HT-29 (cell line): ENCODE data around the gene NUP214.

- RAMPAGE, long total RNA = no peak
These were observed 25.7 kb downstream of the ABL1 start for GRCh38 chr9:130860570-130861398.

DNA sequence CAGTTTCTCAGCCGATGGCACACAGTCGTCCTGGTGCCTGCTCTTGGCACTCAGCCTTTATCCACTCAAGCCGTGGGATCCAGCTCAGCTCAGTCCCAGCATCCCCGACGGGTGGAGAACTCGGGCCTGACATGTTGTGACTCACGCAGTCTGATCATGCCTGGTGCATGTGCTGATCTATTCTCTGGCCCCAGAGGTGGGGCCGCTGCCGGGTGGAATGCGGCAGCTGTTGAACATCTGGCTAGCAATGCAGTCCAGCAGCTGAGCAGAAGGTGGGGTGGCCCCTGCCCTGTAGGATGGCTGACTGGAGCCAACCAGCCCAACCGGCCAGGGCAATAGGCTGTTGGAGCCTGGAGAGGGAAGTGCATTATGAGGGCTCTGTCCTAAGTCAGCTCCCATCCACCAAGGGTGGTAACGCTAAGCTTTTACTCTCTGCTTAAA is 1.7 kb upstream of the AIF1L start:
- RAMPAGE, long total RNA = no peak

DNA sequence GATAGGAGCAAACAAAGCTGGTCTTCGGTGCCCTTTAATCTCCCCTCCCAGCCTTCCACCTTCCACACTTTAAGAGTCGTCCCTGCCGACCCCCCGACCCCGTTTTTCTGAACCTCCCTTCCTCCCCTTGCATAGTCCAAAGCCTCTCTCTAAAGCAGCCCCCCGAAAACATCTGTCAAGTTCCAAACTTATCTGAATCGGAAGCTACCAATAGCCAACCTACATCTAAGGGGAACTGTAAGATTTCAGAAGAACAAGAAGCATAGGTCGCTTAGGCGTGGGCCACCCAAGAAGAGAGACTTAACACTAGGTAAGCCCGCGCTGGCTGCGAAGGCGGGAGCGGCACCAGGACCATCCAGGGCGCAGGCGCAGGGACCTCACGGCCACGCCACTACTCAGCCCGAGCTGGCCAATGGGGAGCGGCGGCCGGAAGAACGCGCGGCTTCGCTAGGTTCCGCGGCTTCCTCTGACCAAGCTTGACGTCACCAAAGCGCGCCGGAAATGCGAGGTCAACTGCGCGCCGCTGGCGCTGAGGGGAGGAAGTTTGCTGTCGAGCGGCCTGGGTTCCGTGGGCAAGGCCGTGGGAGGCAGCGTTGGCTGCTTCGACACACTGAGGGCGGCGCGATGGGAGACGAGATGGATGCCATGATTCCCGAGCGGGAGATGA is at the start of gene NUP214:
TSS of gene NUP214 (plus strand) at position 506 of the 667 bp plus-strand sequence.
- RAMPAGE, long total RNA = no peak

DNA sequence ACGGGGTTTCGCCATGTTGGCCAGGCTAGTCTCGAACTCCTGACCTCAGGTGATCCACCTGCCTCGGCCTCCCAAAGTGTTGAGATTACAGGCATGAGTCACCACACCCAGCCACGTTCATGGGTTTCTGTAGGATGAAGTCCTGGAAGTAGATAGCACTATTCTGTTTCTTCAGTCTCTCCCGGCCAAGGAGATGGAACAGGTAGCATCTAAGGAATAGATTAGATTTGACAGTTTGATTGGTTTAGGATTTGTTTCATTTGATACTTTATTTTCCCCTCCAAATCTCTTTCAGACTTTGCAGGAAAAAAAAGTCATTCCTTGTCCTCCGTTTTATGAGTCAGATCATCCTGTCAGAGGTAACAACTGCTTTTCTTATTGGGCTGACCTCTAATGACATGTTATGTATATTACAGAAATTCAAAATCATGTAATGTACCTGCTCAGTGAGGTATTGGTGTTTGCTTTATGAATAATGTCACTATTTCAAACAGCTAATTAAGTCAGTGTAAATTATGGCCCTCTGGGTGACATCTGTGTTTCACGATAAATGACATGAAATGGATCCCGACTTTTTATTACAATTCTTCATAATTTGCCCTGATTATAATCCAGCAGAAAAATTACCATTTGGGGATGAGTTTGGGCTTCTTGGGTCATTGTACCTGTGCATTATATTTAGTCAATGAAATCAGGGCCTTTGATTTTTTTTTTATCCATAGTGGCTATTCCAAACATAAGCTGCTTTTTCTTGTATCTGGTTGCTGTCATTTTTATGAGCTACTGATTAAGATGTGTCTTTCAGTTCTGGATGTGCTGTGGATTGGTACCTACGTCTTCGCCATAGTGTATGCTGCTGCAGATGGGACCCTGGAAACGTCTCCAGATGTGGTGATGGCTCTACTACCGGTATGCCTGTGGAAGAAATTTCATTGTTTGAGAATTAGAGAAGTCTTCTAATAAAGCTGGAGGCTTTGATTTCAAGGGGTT is 7.2 kb downstream of the NUP214 start:
- RAMPAGE, long total RNA = no peak

DNA sequence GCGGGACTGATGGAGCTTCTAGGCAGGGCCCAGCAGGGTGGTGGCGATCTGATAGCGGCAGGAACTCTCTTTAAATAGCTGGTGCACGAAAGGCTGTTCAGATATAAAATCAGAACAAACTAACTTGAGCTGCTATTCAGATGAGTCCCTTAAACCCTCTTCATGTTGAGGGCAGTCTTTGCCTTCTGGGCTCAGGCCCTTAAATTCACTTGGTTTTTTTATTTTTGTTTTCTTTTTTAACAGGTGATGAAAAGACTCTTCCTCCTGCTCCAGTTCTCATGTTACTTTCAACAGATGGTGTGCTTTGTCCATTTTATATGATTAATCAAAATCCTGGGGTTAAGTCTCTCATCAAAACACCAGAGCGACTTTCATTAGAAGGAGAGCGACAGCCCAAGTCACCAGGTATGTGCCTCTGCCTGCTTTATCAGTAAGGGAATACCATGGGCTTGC is 14.9 kb downstream of the NUP214 start:
- RAMPAGE, long total RNA = no peak

GRCh38 chr9:131252093-131252528 is 24.2 kb downstream of the FAM78A start:
- RAMPAGE, long total RNA = no peak

DNA sequence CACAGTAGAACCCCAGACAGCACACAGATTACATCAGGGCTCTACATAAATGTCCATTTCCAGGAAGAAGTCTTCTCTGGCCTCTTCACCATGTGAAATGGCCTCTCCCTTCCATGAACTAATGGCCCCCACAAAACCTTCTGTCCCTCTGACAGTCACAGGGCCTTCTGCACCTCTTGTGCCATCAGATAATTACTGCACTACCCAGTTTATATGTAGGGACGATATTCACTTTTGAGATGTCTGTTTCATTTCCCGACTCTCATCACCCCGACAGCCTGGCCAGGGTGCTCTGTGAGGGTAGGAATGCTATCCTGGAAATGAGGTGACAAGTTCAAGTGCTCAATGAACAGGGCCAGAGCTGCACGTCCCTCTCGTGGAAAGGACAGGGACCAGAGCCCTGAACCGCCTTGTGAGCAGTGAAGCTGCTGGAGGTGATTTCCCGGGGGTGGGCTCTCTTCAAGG is 2.9 kb upstream of the FAM78A start:
- RAMPAGE, long total RNA = no peak

DNA sequence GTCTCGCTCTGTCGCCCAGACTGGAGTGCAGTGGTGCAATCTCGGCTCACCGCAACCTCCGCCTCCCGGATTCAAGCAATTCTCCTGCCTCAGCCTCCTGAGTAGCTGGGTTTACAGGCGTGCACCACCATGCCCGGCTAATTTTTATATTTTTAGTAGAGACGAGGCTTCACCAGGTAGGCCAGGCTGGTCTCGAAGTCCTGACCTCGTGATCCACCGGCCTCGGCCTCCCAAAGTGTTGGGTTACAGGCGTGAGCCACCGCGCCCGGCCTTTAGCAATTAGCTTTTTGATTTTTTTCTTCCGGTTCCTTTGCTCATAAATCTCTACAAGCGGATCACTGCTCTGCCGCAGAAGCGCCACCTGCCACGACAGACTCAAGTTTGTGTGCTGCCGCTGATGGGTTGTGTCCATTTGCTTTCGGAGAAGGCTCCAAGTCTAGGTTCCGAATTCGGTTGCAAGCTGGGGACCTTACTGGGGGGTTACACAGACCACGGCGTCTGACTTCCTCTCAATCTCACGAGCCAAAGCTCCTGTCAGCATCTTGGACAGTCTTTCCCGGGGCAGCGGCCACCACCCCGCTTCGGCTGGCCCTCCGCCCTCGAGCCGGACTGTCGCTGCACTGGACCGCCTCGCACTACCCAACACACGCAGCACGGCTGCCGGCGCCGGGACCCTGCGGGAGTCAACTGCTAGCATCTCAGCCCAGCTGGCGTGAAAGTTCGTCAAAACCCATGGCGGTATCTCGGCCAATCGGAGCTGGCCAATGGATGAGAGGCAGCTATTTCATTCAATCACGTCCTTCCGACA is 20.9 kb upstream of the PRRC2B start:
- RAMPAGE, long total RNA = no peak

DNA sequence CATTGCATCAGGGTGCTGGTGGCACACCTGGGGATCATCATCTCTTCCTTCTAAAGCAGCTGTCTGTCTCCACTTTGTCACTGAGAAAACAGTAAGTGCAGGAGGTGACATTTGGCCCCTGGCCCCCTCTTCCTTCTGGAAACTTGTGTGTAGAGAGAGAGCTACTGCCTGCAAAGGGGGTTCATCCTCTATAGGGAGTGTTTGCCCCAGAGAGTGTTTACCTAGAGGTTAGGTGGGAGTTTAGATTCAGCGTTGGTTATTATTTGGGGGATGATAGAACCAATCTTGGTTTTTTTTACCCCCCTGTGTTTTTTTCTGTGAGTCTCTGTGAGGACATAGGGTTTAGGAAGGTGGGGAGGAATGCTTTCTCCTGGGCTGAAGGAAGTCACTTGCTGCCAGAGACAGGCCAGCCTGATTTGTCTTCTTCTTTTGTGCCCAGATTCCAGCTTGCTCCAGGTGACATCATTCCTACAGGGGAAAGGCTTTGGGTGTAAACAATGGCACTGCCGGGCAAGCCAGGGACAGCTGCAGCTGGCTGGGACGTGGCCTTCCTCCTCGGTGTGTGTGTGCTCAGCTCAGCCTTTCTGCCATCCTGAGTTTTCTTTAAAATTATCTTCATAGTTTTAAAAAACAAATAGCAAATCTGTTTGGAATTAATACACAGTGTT is 24.4 kb downstream of the PRRC2B start:
- RAMPAGE, long total RNA = no peak

DNA sequence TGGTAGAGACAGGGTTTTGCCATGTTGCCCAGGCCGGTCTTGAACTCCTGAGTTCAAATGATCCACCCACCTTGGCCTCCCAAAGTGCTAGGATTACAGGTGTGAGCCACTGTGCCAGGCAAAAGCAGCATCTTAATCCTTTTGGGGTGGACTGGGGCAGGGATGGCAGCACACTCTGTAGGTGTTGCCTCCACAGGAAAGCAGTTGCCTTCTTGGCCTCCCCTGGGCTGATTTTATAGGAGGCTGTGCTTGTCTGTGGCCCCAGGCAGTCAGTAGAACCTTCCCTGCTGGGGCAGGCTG is 49.7 kb downstream of the PRRC2B start:
- RAMPAGE, long total RNA = no peak

- RAMPAGE, long total RNA = no peak
These were observed 61.7 kb downstream of the PRRT1B start for GRCh38 chr9:131606808-131607669.

DNA sequence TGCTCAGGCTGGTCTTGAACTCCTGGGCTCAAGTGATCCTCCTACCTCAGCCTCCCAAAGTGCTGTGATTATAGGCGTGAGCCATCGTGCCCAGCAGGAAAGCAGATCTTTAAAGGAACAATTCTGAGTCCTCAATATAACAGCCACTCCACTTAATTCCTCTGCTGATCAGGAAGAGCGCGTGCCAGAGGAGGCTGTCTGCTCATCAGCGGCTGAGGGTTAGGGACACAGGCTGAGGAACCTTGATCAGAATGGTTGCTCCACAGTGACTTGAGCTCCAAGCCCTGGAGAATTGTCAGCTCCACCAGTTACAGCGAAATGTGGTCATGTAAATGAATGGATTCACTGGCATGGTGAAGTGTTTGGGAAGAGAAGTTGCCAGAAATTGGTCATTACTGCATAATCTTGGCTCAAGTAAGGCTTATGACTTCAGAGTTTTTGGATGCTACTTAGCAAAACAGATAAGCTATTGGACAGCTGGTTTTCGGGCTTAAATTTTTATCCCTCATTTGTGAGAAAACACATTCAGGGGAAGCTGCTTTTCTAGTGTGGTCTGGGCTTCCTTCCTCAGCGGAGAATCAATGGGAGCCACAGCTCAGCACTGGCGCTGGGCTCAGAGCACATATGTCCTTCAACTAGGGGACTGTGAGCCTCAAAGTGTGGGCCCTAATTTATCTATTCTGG is 64.9 kb downstream of the PRRT1B start:
- RAMPAGE, long total RNA = no peak

DNA sequence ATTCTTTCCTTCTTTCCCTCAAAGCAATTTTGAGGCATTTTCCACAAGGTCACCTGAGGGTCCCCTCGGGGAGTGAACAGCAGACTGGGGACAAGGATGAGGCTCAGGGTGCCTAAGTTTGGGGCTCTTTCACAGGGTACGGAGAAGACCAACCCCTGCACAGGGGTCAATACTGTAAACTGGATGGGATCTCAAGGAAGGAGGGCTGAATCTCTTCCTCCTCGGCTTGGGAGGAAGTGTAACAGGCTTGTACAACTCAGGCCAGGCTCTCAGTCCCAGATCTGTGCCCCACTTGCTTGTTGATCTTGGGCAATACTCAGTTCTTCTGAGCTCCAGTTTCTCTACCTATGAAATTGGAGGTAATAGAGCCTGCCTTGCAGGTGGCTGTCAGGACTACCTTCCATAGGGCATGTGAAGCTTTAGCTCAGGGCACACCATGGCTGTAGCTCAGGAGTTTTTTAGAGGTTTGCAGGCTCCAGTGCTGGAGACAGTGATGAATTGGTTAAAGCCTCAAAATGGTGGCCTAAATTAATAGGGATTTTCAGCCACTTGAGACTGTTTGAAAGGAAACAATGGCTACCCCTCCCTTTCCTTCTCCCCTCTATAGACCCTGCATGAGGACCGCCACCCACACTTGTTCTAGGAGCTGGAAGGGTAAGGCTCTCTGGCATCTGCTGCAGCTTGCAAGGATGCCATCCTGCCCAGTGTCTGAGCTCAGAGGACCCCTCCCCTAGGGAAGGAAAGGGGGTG is 78.7 kb downstream of the PRRT1B start:
- RAMPAGE, long total RNA = no peak

GRCh38 chr9:131668328-131668532 is 71.6 kb downstream of the RAPGEF1 start:
- RAMPAGE, long total RNA = no peak

GRCh38 chr9:131673373-131674169 is 66.3 kb downstream of the RAPGEF1 start:
- RAMPAGE, long total RNA = no peak

DNA sequence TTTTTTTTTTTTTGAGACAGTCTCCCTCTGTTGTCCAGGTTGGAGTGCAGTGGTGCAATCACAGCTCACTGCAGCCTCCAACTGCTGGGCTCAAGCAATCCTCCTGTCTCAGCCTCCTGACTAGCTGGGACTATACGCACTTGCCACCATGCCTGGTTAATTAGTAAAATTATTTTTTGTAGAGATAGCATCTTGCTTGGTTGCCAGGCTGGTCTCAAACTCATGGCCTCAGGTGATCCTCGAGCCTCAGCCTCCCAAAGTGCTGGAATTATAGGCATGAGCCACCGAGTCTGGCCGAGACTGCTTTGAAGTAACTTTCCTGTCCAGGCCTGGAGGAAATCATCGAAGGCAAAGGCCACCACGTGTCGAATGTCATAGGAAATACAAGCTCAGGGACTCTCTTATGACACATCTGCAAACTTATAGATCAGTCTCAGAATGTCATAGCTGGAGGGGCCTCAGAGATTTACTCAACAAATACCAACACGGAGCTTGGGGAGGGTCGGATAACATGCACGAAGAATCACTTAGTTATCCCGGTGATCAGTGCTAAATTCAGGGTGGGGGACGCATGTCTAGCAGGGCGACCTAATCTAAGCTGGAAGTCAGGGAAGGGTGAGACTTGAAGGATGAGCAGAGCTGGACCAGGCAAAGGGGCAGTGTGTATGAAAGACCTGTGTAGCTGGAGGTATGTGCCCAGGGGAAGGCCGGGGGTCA is 25.0 kb downstream of the RAPGEF1 start:
- RAMPAGE, long total RNA = no peak

DNA sequence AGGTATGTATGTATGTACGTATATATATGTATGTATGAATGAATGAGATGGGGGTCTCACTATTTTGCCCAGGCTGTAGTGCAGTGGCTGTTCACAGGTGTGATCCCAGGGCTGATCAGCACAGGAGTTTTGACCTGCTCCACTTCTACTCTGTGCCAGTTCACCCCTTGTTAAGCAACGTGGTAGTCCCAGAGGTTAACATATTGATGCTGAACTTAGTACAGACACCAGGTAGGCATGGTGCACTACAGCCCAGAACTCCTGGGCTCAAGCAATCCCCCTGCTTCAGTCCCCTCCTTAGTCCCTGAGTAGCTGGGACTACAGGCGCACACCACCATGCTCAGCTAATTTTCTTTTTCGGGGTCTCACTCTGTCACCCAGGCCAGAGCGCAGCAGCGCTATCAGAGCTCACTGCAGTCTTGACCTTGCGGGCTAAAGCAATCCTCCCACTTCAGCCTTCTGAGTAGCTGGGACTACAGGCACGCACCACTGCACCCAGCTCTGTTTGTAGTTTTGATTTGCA is 14.7 kb downstream of the RAPGEF1 start:
- RAMPAGE, long total RNA = no peak

GRCh38 chr9:131731468-131732638 is 8.0 kb downstream of the RAPGEF1 start:
- RAMPAGE, long total RNA = no peak

- RAMPAGE, long total RNA = no peak
These were observed 1.6 kb downstream of the RAPGEF1 start for GRCh38 chr9:131738230-131738661.

DNA sequence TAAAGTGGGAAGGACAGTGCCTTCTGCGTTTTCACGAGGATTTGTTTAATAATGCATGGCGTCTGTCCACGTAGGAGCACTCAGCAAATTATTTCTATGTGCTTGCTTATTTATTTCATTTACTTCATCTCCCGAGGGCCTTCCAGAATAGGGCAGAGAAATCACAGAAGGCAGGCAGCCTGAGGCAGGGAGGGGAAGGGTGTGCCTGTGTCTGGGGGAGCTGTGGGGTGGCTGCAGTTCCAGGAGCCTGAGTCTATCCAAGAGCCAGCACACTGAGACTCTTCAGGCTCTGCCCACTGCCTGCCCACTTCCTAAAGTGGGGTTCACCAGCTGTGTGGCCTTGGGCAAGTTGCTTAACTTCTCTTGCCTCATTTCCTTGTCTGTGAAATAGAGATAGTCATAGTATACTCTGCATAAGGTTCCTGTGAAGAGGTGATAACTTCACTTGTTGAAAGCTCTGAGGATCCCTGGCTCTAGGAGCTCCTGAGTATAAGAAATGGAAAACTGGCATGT is 55.3 kb downstream of the NTNG2 start:
- RAMPAGE, long total RNA = no peak